Cerebral cortex (tissue), 2 donors: ENCODE measurements around a stretch of chr14.

- PRO-cap, 2 experiments = no peak in any of the 2 experiments
Measured at GRCh38 chr14:102498239-102499024, 11.1 kb downstream of the ANKRD9 start.

DNA sequence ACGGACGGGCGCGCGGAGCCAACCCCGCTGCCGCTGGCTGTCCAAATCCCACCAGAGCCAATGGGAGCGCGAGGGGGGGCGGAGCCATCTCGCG lies 137 bp upstream of the RCOR1 start:
- PRO-cap, 2 experiments = no peak in any of the 2 experiments

DNA sequence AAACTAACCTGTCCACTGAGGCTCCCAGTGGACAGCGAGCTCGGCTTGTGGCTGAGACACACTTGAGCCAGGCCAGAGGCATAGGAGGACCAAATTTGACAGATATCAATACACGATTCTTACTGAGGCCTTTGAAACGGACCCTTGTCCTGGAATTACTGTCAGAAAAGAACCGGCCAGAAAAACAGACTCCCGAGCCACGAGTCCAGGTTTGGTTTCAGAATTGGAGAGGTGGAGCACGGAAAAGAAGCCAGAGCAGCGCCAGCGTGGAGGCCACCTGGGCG lies 90.7 kb downstream of the RCOR1 start:
- PRO-cap, 2 experiments = no peak in any of the 2 experiments

DNA sequence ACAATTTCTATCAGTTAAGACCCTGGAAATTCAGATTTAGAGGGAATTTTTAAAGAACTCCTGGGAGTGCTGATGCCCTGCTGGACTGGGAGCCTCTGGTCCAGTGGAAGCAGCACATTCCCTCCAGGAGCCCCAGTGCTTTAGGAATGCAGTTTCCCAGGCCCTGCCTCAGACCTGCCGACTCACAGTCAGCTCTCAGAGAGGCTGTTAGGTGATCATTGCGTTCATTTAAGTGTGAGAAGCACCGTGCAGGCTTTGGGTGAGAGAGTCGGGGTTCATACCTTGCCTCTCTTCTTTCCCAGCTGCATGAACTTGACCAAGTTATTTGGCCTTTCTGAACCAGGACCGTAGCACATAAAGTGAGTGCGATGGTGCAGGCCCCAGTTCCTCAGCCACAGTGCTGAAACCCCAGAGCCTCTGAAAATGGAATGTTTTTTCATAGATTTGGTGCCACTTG lies 22.9 kb downstream of the TRAF3 start:
- PRO-cap, 2 experiments = peak in 1 of 2 experiments; most common minus-strand start position 183 of the sequence (in 1)

GRCh38 chr14:102825972-102826504 lies 48.8 kb downstream of the TRAF3 start:
- PRO-cap, 2 experiments = no peak in any of the 2 experiments

GRCh38 chr14:102828082-102828526 lies 50.9 kb downstream of the TRAF3 start:
- PRO-cap, 2 experiments = no peak in any of the 2 experiments

GRCh38 chr14:102867947-102868727 lies 54.3 kb upstream of the AMN start:
- PRO-cap, 2 experiments = no peak in any of the 2 experiments

DNA sequence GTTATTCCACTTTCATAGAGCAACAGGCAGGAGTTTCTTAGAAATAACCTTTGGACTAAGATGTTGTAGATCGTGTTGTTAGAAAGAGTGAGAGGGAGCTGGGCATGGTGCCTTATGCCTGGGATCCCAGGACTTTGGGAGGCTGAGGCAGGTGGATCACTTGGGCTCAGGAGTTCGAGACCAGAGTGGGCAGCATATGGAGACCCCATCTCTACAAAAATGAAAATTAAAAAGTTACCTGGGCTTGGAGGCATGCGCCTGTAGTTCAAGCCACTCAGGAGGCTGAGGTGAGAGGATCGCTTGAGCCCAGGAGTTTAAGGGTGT lies 48.6 kb upstream of the AMN start:
- PRO-cap, 2 experiments = no peak in any of the 2 experiments

DNA sequence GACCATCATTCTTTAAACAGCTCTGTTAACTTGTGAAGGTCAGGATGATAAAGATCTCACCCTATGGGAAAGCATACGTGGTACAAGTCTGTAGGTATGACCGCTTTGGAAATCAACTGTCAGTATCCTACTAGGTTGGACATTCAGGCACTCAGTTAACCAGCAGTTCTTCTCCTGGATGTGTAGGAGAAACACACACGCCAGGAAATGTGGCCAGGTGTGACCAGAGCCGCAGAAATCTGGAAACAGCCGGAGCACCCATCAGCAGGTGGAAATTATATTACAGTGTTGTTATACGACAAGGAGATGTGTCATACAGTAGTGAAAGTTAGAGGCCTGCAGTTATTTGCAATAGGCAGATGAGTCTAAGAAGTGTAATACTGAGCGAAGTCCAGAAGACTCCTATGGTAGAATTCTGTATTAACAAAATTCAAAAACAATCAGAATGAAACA lies 39.5 kb upstream of the AMN start:
- PRO-cap, 2 experiments = no peak in any of the 2 experiments

- PRO-cap, 2 experiments = no peak in any of the 2 experiments
Measured at GRCh38 chr14:102966458-102967409, 44.3 kb downstream of the AMN start.

GRCh38 chr14:102994380-102995056 lies 62.8 kb downstream of the CDC42BPB start:
- PRO-cap, 2 experiments = no peak in any of the 2 experiments

DNA sequence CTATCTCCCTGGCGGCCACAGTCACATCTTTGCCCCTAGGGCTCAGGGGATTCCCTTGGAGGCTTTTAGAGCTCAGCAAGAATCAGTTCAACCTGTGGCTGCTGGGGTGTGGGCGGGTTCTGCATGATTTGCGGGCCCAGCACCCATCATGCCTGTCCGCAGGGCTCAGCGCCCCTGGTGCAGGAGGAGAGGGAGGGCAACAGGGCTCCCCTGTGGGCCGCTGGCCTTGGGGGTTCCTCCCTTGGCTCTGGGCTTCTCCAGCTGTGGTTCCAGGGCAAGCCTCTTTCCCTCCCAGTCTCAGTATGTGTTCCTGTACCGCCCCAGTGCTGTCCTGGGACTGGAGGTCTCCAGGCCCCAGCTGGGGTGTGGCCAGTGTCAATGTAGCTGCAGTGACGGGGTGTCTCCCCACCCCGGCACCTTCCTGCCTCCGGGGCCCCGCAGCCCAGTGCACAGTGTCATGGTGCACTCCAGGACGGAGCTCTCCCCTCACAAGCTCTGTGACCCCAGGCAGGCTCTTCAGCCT lies 10.0 kb upstream of the LBHD2 start:
- PRO-cap, 2 experiments = no peak in any of the 2 experiments

- PRO-cap, 2 experiments = peak in 1 of 2 experiments; most common minus-strand start chr14:103102765 (in 1)
Measured at GRCh38 chr14:103102538-103103049, 8.1 kb downstream of the EXOC3L4 start.

DNA sequence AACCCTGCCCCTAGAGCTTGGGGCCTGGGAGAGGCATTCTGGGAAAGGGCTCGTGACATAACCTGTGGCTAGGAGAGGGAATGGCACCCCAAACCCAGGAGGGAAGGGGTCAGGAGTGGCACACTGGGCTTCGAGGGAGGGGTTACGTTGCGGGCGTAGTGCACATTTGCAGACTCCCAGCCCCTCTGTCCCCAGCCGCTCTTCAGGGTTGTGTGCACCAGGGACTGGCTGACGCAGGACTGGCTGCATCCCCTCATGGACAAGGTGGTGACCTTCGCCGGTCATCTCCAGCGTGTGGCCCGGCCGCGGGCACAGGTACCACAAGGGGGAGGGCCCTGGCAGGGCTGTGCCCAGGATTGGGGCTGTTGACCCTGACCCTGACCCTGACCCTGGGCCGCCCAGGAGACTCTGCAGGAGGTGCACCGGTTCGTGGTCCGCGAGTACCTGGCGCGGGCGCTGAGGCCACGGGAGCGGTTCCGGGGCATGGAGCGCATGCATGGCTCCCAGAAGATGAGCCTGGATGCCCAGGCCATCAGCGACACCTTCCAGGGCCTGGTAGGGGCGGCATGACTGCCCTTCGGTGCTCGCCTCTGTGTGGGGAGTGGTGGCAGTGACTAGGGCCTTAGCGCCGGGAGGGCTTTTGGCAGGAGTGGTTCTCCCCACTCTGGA lies 12.8 kb downstream of the EXOC3L4 start:
- PRO-cap, 2 experiments = no peak in any of the 2 experiments

GRCh38 chr14:103116631-103117093 lies 6.6 kb upstream of the TNFAIP2 start:
- PRO-cap, 2 experiments = no peak in any of the 2 experiments

GRCh38 chr14:103121527-103122516 lies 1.4 kb upstream of the TNFAIP2 start:
- PRO-cap, 2 experiments = no peak in any of the 2 experiments

GRCh38 chr14:103126627-103127314 lies 3.5 kb downstream of the TNFAIP2 start:
- PRO-cap, 2 experiments = peak in 1 of 2 experiments; most common plus-strand start chr14:103127042 (in 1)

DNA sequence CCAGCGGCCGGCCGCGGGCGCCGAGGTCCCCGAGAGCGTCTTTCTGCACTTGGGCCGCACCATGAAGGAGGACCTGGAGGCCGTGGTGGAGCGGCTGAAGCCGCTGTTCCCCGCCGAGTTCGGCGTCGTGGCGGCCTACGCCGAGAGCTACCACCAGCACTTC lies 4.0 kb downstream of the TNFAIP2 start:
- PRO-cap, 2 experiments = no peak in any of the 2 experiments

DNA sequence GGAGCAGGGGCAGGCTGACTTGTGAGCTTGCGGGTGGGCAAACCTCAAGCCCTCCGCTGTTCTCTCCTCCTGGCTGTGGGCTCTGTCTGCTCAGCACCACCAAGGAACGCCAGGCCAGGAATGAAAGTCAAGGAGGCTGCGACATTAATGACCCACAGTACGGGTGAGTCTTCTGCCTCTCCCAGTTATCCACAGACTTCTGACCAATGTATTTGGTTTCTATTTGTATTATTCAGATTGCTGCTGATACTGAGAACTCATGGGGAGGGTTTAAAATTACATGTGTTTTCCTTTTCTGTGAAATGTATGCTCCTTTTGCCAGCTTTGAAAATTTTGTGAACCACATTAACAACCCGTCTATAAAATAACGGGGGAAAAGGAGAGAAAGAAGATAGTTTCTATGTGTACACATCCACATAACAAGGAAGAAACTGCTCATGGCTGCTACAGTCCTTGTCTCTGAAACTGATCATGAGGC lies 86.8 kb downstream of the TNFAIP2 start:
- PRO-cap, 2 experiments = no peak in any of the 2 experiments

DNA sequence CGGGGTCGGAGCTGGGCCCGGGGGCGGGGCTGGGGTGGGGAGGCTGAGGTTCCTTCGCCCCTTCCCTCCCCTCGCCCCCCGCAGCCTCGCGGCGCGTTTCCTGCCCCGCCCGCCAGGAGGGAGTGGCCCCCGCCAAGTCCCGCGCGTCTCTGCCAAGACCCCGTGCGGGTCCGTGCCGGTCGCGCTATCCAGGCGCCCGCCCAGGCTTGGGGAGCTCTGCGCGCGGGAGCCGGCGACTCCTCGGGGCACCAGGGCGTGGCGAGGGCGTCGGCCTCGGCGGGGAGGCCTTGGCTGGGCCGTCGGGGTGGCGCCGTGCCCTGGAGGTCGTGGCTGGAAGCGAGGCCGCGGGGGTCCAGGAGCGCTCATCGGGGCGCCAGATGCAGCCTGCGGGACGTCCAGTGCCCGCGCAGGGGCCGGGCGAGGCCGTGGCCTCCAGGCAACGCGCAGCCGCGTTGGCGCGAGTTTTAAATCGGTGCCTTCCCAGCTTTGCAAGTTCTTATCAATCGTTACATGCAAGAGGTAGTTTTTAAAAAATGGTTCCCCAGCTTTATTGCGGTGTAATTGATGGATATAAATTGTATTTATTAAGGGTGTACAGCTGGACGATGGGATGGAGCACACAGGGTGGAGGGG lies 97.4 kb downstream of the TNFAIP2 start:
- PRO-cap, 2 experiments = no peak in any of the 2 experiments